ENCODE data around the genes EXOC1L, SRP72 and REST.

- PRO-cap, result no peak
These were observed 4.0 kb upstream of the PDGFRA start for GRCh38 chr4:54224981-54225607.

GRCh38 chr4:54229663-54230417, 747 bp downstream of the PDGFRA start:
- PRO-cap, result bidirectional peak, plus-strand start at chr4:54229867, minus-strand start at chr4:54229835

GRCh38 chr4:54230714-54231755, 1.9 kb downstream of the PDGFRA start:
- PRO-cap, result bidirectional peak, plus-strand start at chr4:54230924, minus-strand start at chr4:54230796

DNA sequence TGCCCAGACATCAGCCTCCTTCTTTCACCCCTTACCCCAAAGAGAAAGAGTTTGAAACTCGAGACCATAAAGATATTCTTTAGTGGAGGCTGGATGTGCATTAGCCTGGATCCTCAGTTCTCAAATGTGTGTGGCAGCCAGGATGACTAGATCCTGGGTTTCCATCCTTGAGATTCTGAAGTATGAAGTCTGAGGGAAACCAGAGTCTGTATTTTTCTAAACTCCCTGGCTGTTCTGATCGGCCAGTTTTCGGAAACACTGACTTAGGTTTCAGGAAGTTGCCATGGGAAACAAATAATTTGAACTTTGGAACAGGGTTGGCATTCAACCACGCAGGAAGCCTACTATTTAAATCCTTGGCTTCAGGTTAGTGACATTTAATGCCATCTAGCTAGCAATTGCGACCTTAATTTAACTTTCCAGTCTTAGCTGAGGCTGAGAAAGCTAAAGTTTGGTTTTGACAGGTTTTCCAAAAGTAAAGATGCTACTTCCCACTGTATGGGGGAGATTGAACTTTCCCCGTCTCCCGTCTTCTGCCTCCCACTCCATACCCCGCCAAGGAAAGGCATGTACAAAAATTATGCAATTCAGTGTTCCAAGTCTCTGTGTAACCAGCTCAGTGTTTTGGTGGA, 67.5 kb downstream of the PDGFRA start:
- PRO-cap, result no peak

DNA sequence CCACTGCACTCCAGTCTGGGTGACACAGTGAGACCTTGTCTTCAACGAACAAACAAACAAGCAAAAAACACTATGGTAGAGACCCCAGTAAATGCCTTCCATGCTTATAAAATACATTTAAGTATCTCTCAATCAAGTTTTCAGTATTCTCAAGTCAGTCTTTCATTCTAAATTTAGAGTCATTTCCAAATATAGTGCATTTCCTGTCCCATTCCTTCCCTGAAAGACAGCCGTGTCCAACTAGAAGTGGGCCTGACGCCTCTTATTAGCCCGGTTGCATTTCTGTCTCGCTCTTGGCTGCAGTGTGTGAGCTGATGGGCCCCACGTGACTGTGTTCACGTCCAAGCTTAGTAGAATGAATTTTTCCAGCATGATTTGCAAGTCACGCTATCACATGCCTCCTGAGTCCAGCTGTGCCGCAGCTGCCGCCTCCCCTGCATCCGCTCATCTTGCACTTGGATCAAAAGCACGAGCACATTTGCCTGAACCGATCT, 126.2 kb downstream of the KIT start:
- PRO-cap, result no peak

GRCh38 chr4:55000178-55000734, 125.1 kb downstream of the KDR start:
- PRO-cap, result no peak

DNA sequence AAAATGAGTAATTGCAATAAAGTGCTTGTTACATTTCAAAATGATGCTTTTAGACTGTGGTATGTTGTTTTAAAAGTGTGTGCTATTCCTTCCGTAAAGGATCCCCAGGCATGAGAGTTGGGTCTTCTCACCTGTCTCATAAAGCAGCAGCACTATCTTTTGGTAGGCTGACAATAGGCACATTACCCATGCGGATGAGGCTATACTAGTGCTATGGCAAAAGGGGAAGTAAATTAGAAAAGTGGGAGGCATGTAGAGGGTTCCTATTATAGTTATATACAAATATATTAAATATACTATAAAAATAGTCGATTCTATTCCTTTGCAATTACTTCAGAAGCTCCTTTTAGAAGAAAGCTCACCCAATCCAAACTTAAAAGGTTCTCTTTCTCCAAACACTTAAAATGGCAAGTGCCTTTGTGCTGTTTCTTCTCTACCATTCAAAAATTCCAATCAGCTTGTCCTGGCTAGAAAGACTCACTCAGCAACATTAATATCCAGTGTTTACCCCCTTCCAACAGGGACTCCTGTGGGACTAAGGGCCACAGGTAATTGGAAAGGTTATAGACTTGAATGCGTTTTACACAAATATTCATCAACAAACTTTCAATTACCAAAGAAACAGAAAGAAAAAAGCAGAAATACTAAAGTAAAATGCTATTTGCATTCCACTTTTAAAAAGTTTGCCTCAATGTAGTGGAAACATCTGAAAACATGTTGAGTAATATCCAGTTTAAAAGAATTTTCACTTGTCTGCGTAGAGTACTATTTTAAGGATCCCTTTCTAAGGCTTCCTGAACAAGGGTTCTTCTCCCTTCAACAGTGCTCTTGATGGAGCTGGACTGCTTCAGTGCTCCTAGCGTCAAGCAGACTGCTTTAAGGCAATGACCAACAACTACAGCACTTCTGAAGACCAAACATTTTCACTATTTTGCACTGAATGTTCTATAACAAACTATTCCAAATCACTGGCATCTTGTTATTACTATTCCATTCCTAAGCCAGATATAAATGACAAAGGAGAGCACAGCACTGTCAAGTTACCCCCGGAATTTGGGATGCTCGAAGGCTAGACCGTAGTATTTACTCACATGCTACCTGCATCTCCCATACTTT, 35.7 kb downstream of the TMEM165 start:
- PRO-cap, result no peak

DNA sequence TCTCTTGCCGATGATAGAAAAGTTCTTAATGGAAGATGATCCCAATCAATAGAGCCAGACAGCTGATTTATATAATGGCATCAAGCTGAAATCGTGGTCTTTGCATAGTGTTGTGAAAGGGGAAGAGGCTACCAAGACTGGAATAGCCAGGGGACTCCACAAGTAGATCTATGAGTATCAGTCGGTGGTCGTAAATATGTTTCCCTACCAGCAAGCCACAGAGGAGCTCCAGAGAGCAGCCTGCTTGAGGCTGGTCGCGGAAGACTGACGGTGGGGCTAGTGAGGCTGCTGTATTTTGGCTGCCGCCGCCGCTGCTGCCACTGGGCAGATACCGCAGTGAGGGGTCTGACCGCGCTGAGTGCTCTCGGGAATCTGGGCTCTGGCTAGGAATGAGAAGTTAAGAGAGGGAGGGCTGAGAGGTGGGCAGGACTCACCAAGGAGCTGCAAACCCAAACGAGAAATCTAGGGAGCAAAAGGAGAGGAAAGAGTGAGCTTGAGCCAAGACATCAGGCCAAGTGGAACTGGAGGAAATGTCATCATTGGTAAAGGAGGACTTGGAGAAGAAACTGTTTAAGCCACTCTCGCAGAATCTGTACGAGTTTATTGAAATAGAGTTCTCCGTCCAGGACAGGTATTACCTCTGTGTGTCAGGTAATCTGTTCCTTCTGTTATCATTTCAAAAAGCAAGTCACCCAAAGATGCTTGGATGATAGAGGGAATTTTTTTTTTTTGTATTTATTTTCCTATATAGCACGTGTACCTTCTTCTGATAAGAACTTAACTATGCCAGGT, at the start of gene EXOC1L:
EXOC1L (plus strand) TSS at position 294 of the 792 bp plus-strand sequence.
- PRO-cap, result no peak

DNA sequence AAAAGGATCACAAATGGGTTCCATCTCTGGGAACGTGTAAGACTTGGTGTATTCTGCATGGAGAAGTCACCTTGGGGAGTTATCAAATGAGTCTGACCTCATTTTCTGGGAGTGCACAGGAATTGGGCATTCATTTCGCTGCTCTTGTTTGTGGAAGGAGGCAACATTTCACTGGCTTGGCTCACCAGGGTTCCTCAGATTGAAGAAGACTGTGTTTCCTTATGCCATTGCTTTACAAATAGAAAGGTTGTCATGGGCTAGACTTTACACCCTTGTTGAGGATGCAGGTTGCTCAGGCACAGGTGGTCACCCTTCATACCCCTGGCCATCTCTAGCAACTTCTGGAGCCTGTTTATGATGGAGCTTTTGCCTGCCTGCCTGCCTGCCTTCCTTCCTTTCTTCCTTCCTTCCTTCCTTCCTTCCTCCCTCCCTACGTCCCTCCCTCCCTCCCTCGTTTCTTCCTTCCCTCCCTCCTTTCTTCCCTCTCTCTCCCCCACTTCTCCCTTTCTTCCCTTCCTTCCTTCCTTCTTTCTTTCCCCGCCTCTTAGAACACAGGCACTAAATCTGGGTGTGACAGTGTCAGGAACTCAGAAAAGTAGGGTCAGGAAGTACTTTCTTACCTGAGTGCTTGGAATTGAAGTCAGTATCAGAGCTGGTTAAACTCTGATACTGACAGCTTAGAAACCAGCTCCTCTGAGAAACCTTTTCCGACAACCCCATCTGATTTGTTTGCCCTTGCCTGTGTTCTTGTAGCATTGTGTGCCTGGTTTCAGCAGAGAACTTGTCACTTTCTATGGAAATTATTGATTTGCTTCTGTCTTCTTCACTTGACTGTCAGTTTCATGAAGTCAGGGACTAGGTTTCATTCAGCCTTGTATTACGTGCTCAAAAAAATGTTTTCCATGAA, 114.1 kb downstream of the AASDH start:
- PRO-cap, result no peak

DNA sequence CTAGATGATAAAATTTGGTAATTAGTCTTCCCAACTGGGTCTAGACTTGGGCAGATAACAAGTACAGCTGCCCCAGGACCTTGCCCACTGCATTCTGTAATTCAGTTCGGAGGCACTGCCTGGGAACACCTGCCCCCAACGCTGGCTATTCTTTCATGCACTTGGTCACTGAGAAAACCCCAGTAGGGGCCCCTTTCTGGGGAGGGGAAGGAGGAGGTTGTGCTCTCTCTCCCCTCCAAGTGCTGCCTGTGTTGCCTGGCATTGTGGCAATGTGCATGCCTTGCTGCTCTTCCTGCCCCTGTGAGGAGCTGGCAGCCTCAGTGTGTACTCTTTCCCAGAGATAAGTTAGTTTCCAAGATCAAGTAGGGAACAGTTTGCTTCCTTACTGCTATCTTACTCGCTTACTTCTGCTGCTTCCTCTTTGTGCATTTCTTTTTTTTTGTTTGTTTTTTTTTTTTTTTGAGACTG, 90.8 kb downstream of the AASDH start:
- PRO-cap, result no peak

- PRO-cap, result bidirectional peak, plus-strand start at chr4:56467633, minus-strand start at chr4:56467575; bidirectional peak, plus-strand start at chr4:56468233, minus-strand start at chr4:56468045
These were observed at the start of gene SRP72 for GRCh38 chr4:56467139-56468485. TSS of gene SRP72 (plus strand) at chr4:56467617.

- PRO-cap, result no peak
These were observed 31.1 kb downstream of the HOPX start for GRCh38 chr4:56649759-56650545.

- PRO-cap, result no peak
These were observed 25.9 kb downstream of the HOPX start for GRCh38 chr4:56655170-56655596.

- PRO-cap, result bidirectional peak, plus-strand start at chr4:56800386, minus-strand start at chr4:56800271
These were observed 21.6 kb downstream of the SPINK2 start for GRCh38 chr4:56799605-56800553.

GRCh38 chr4:56907235-56908396, at the start of gene REST:
TSS of gene REST (plus strand) at chr4:56907900.
- PRO-cap, result bidirectional peak, plus-strand start at chr4:56907921, minus-strand start at chr4:56907755

GRCh38 chr4:56932589-56933185, 25.0 kb downstream of the REST start:
- PRO-cap, result no peak

- PRO-cap, result no peak
These were observed 18.5 kb downstream of the IGFBP7 start for GRCh38 chr4:57091552-57092140.

- PRO-cap, result no peak
These were observed 1014.7 kb upstream of the IGFBP7 start for GRCh38 chr4:58124996-58125243.

DNA sequence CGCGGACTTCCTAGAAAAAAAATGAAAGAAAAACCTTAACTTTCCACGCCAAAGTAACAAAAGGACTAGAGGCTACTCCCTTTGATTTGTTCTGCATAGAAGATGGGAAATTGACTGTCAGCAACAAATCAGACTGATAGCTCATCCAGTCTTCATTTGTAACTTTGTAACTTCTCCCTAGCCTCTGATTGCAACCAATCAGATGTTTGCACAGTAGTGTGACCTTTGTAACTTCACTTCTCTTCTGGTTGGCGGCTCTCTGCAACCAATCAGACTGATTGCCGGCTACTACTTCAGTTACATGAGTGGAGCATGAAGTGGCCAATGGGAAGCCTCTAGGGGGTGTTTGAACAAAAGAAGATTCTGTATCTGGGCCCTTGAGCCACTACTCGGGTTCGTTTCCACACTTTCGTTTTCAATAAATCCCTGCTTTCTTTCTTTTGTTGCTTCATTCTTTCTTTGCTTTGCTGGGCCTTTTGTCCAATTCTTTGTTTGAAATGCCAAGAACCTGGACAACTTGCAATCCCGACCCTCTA, 1285.8 kb downstream of the TECRL start:
- PRO-cap, result no peak

DNA sequence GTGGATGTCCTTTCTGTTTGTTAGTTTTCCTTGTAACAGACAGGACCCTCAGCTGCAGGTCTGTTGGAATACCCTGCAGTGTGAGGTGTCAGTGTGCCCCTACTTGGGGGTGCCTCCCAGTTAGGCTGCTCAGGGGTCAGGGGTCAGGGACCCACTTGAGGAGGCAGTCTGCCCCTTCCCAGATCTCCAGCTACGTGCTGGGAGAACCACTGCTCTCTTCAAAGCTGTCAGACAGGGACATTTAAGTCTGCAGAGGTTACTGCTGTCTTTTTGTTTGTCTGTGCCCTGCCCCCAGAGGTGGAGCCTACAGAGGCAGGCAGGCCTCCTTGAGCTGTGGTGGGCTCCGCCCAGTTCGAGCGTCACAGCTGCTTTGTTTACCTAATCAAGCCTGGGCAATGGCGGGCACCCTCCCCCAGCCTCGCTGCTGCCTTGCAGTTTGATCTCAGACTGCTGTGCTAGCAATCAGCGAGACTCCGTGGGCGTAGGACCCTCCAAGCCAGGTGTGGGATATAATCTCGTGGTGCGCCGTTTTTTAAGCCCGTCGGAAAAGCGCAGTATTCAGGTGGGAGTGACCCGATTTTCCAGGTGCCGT, 1159.0 kb downstream of the TECRL start:
- PRO-cap, result no peak

Measured in NALM6 (cell line).